Placental epithelial cell (primary cell): ENCODE results near the gene EXOC6.

GRCh38 chr10:91163208-91164271 is 56.9 kb upstream of the PCGF5 start:
- CAGE, long polyA plus RNA = no peak

DNA sequence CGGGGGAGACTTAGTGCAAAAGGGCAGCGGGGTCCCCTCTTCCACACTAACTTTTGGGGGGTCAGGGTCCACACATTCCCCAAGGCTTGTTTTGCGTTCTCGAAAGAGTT is 56.3 kb upstream of the PCGF5 start:
- CAGE, long polyA plus RNA = no peak

GRCh38 chr10:91220986-91221823 is 742 bp downstream of the PCGF5 start:
- CAGE, long polyA plus RNA = no peak

DNA sequence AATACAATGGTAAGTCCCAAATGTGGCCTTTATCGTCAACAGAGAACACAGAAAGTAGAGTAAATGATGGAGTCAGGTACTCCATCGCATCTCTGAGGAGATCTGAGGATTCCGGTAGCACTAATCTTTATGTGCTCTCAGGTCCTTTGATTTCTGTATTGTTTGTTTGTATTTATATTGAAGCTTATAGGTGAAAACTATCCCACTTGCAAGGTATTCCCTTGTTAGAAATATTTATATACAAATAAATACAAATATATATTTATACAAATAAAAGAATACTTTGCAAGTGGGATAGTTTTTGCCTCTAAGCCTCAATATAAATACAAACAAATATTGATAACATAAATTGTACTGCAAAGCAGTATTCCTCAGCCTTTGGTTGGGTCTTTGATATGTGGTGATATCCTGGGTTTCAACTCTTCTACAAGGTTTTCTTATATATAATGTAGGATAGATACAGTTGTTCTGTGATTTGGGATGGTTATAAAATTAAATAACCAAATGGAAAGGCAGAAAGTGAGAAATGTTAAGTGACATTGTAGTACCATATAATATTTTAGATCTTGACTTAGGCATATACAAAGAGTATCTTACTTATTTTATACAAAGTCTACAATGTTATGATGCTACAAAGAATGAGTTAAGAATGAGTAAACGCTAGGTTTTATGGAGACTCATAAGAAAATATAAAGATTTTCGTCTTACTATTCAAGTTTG is 5.2 kb downstream of the PCGF5 start:
- CAGE, long polyA plus RNA = no peak

GRCh38 chr10:91349186-91349965 is 60.8 kb upstream of the HECTD2 start:
- CAGE, long polyA plus RNA = no peak

- CAGE, long polyA plus RNA = no peak
Measured at GRCh38 chr10:91556916-91557261, 76.0 kb downstream of the PPP1R3C start.

DNA sequence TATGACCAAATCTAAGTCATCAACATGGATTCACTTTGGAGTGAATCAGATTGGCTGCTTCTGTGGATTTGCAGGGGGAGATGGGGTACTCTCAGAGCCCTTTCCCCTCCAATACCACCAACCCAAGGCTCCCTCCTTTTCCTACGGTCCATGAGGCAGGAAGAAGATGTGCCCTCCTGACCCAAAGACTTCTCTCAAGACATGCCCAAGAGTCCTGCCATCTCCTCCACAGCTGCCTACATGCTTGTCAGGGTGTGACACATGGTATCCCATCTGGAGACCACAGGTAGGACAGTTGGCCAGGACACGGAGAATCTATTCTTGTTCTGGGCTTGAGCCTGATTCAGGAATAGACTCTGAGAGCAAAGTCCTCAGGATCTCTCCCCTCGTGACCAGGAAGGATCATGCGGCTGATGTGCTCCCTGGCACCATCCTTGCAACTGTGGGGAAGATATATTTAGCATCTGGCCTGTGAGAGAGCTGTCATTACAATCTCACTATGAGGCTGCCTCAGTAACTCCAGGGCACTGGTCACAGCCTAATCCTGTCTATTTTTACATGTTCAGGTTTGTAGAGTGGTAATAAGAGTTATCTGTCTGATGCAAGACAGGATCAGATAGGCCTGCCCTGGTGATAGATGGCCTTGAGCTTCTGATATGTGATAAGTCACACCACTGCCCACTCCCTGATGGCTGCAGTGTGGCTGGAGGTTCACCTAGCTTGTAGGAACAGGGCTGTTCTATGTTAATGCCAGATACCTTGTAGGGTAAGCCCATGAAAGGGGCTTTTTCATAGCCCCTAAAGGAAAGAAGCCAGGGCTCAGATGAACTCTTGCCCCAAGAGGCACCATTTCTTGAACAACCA is 50.8 kb downstream of the PPP1R3C start:
- CAGE, long polyA plus RNA = no peak

- CAGE, long polyA plus RNA = no peak
Measured at GRCh38 chr10:91631101-91631614, 1.7 kb downstream of the PPP1R3C start.

DNA sequence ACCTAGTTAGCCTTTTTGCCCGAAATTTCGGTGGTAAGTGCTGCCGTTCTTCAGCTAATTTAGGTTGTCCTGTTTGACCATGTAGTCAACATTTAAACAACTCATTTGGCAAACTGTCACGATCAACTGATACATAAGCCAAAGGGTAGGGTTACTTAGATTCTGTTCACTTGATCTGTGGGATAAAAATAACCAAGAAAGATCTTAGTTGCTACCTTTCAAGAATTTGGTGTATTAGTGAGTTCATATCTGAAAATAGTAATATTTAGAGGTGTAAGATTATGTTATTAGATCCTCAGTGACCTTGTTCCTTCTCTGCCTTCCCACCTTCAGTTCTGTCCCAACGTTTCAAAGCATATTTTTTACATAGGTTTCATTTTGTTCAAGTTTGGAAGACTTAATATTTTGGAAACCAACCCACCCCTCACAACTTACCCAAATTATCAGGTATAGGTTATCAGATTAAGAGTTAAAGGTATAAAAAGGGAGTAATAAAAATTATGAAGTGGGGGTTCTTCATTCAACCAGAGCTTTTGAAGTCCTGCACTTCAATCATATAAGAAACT is 2.1 kb downstream of the TNKS2 start:
- CAGE, long polyA plus RNA = no peak

DNA sequence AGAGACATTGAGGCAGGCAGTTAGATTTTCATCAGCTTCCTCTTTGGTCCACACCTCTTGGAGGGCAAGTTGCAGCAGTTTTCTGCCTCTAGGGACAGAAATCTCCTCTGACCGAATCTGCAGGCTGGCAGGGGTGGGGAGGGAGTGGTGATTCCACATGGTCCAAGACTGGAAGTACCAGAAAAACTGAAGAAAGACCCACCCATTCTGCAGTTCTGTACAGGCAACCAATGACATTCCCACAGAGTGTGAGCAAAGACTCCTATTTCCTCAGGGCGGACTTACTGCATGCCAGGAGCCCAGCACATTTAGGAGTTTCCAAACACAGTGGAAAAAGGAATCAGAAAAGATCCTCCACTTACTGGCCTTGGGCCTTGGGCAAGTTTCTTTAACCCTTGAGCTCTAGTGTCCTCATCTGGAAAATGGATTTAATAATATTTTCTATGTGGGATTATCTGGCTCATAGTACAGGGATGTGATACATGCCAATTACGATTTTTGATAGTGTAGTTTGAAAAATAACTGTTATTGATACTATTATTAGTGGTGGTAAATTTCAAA is 28.8 kb downstream of the FGFBP3 start:
- CAGE, long polyA plus RNA = no peak

DNA sequence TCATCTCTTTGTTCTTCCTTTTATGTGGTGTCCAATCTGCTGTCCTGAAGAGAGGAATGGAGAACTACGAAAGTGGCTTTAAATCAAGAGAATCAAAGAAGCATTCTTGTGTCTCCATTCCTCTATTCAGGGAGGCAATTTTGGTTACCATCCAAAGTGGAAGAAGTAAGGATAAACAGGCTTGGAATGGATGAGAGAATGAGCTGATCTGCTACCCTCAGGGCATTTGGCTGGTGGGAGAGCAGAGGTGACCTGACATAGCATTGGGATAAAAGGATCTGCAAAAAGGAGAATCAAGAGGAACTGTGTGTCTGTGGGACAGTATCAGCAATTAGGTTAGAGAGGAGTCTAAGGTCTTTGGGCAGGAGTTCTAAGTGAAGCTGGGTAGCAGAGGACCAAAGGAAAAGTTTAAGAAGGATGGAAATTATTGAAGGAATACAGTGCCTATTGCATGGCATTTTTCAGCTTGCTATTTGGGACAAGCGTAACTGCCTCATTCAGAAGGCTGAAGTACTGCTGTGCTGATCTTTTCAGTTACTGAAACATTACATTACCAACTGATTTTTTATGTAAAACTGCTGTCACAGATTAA is 8.3 kb downstream of the BTAF1 start:
- CAGE, long polyA plus RNA = no peak

DNA sequence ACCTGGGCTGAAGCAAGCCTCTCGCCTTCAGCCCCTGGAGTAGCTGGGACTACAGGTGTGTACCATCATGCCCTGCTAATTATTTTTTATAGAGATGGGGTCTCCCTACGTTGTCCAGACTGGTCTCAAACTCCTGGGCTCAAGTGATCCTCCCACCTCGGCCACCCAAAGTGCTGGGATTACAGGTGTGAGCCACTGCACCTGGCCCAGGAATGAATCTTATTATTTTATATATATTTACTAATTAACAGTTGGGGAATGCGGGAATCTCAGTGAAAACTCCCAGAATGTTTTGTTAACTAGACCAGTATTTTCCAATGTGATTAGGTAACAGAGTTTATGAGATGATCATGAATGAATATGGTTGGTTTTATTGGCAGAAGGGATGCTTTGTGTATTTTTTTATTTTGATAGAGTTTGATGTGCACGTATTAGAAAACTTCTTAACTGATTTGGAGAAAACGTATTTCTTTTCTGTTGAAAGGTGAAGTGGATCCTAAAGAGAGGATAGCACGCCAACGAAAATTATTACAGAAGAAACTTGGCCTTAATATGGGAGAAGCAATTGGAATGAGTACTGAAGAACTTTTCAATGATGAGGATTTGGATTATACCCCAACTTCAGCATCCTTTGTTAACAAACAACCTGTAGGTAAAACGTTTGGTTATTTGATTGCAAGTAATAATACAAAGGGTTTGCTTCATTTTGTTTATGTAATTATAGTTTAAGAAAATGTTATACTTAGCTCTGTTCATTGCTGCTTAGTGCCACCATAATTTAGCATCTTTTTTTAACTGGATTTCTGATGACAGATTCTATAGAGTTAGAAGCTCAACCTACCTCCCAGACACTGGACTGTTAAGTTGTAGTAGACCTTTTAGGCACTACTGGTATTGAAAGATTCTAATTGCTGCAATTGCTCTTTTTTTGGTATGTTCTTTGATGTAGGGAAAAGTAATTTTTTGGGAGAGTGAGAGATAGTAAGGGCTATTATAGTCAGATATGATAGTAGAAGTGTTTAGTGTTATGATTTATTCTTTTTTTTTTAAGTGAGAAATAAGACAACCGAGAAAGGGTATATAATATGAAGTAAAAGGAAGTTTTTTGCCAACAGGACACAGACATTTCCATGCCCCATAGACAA is 27.7 kb downstream of the BTAF1 start:
- CAGE, long polyA plus RNA = no peak

DNA sequence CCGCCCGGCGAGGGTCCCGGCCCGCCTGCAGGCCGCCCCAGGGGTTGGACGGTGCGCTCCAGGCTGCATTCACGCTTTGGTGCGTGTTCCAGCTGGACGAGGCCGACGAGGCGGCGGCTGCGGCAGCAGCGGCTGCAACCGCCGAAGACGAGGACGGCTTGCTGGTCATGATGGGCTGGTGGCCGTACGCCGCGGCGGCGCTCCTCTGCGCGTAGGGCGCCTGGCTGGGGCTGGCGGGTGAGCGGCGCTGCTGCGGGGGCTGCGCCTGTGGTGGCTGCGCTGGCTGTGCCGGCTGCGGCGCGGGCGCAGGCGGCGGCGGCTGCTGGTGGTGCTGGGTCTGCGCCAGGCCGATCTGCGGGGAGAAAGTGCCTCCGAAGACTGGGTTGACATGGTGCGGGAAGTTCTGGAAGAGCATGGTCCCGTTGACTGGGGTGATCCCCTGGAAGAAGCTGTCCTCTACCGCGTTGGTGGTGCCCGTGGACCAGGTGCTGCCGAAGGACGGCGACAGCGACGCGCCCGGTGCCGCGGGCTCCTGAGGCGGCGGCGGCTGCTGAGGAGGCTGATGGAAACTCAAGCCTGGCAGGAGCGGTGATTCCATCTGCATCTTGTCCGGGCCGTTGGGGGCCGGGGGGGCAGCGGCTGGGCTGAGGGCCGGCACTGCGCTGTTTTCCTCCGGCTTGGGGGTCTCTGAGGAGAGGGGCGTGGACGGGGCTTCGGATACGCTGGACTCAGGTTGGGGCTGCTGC is 51.2 kb downstream of the CPEB3 start:
- CAGE, long polyA plus RNA = no peak

GRCh38 chr10:92290039-92290813 is 652 bp downstream of the CPEB3 start:
- CAGE, long polyA plus RNA = no peak

DNA sequence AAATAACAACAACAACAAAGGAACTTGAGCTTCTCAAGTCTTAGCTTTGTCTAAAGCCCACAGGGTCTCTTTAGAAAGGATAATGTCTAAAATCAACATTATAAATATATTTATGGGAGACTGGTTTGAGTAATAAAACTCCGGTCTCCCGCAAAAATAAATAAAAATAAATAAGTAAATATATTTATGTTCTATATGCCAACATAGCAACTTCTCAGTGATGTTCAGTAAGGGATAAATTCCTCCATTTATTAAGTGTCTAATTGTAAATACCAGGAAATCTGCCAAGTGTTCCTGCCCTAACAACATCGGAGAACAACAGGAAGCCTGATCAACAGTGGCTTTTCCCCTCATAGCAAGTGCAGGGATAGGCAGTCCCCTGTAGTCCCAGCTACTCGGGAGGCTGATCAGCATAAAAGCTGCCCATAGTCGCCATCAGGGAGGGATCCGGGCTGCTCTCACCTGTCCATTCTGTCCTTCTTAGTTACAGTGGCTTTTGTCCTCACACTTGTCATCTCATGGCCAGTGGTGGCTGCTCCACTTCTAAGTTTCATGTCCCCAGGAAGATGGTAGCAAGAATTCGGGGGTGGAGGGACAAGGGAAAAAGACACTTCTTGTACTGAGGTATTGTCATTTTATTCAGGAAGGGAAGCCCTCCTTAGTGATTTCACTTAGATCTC is 141.3 kb downstream of the IDE start:
- CAGE, long polyA plus RNA = no peak

- CAGE, long polyA plus RNA = no peak
Measured at GRCh38 chr10:92695849-92696587, 6.3 kb downstream of the HHEX start.

- CAGE, long polyA plus RNA = no peak
Measured at GRCh38 chr10:92830438-92831399, 17.6 kb upstream of the EXOC6 start.

DNA sequence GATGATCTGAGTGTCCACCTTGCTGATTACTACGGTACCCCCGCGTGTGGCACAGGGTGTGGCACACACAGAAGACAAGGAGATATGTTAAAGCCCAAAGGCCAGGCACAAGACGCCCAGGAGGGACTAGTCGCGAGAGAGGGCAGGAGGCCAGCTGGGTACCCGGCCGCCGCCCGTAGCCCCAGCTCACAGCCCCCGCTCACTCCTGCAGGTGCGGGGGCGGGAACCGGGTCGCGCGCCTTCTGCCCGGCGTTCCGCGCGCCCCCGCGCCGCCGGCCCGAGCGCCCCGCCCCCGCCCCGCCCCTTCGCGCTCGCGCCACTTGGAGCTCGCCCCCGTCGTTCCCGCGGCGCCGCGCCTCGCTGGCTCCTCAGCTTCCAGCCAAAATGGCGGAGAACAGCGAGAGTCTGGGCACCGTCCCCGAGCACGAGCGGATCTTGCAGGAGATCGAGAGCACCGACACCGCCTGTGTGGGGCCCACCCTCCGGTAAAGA is at the start of gene EXOC6:
Gene EXOC6 (plus strand): TSS at position 371 of the 492 bp plus-strand sequence.
- CAGE, long polyA plus RNA = no peak

GRCh38 chr10:92848642-92849465 is 534 bp downstream of the EXOC6 start:
- CAGE, long polyA plus RNA = no peak

DNA sequence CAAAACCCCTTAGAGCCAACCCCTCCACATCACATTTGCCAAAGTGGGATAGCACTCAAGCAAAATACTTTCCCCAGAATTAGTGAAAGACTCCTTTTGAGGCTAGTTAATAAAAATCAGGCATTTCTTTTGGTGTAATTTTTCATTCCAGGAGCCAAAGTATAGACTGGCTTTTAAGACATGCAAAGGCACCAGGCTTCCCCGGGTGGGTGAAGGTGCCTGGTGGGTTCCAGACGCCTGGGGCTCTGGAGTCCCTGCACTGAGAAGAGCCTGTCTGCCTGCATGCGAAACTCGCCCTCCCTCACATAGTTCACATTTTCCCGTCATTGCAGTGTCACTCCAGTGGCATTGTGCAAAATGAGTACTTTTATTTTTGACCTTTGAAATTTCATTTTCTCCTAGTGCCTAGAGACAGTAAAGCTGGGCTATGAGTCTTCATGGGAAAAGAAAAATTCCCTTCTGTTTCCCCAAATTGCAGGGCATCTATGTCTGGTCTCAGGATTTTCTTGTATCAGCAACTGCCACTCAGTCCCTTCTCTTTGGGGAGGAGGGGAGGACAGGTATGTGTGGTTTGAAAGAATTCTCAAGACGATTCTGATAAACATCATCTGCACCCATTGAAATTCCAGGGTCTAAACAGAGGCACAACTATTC is 107.6 kb downstream of the CYP26A1 start:
- CAGE, long polyA plus RNA = no peak